ENCODE results near the genes MPG, HBQ1 and CAPN15.

GRCh38 chr16:77225-78349 lies at the start of gene MPG:
Gene MPG (plus strand): TSS chr16:78225.
- RAMPAGE, long total RNA: start-site peak on the plus strand at chr16:78217-78271, 115 and 643 reads in 2 replicates
- RRBS, 2 experiments: 1 to 2% methylated on average over 56 to 63 of the region's 97 CpGs
CAGE:
- cytosol, long polyA minus RNA: start-site peak on the plus strand at chr16:78228-78237, 292 reads
- cytosol, long polyA plus RNA: start-site peak on the plus strand at chr16:78221-78232, 432 and 736 reads in 2 replicates
- long polyA plus RNA: no peak
- nucleolus, long total RNA: start-site peak on the plus strand at chr16:78217-78237, 138 reads
- nucleus, long polyA plus RNA: start-site peak on the plus strand at chr16:78220-78232, 281 and 506 reads in 2 replicates
- nucleus, long total RNA: no peak

- RAMPAGE, long total RNA: no peak
- RRBS, 2 experiments: no CpG with 5 or more reads among the region's 18 CpGs
CAGE:
- cytosol, long polyA minus RNA: start-site peak on the plus strand at chr16:85777-85786, 28 reads
- cytosol, long polyA plus RNA: no peak
- long polyA plus RNA: no peak
- nucleolus, long total RNA: no peak
- nucleus, long polyA plus RNA: no peak
- nucleus, long total RNA: no peak
Measured at GRCh38 chr16:85428-85925, 7.5 kb downstream of the MPG start.

DNA sequence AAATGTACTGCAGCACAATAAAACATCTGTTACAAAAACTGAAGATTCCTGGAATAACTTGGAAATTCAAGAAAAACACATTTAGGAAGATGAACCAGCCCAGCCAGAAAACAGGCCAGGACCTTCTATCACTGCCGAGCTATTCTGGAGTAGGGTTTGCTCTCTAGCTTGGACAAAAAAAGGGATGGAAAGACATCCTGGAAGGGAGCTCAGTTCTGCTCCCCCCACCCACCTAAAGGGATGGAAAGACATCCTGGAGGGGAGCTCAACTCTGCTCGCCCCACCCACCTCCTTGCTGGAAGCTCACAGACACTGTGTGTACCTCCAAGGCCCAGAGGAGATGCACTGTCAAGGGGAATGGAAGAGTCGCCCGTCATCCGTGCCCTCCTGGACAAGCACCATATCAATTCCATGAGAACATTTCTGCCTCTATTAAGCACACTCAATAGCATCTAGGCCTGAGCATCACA lies 15.9 kb downstream of the NPRL3 start:
- RAMPAGE, long total RNA: no peak
- RRBS, 2 experiments: no CpG with 5 or more reads among the region's 5 CpGs
CAGE:
- cytosol, long polyA minus RNA: no peak
- cytosol, long polyA plus RNA: no peak
- long polyA plus RNA: no peak
- nucleolus, long total RNA: no peak
- nucleus, long polyA plus RNA: no peak
- nucleus, long total RNA: no peak

GRCh38 chr16:123888-124570 lies 14.4 kb downstream of the NPRL3 start:
- RAMPAGE, long total RNA: no peak
- RRBS, 2 experiments: no CpG with 5 or more reads among the region's 16 CpGs
CAGE:
- cytosol, long polyA minus RNA: no peak
- cytosol, long polyA plus RNA: no peak
- long polyA plus RNA: no peak
- nucleolus, long total RNA: no peak
- nucleus, long polyA plus RNA: no peak
- nucleus, long total RNA: no peak

- RAMPAGE, long total RNA: no peak
- RRBS, 2 experiments: 8 to 20% methylated on average over 32 of the region's 66 CpGs
CAGE:
- cytosol, long polyA minus RNA: no peak
- cytosol, long polyA plus RNA: no peak
- long polyA plus RNA: no peak
- nucleolus, long total RNA: no peak
- nucleus, long polyA plus RNA: no peak
- nucleus, long total RNA: no peak
Measured at GRCh38 chr16:180212-180815, at the start of gene HBQ1. Gene HBQ1 (plus strand): TSS chr16:180459.

DNA sequence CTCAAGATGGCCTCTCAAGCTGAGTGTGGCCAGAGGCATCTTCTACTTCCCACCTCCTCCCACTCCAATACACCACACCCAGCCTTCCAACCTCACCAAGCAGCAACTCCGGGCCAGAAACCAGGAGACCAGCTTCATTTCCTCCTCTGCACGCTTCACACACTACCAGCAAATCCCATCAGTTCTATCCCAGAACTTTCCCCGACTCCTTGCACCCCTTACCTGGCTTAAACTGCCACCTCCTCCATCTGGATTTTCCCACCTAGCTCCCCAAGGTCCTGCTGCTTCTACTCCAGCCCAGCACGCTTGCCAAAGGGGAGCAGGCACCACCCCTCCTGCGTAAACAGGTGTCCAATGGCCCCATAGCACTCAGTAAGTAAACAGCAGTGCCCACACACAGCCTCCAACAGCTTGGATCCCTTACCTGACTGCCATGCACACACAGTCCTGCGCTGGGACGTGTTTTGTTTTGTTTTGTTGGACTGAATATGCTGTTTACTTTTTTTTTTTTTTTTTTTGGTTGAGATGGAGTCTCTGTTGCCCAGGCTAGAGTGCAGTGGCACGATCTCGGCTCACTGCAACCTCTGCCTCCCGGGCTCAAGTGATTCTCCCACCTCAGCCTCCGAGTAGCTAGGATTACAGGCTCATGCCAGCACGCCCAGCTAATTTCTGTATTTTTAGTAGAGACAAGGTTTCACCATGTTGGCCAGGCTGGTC lies 11.9 kb downstream of the HBQ1 start:
- RAMPAGE, long total RNA: no peak
- RRBS, 2 experiments: no CpG with 5 or more reads among the region's 12 CpGs
CAGE:
- cytosol, long polyA minus RNA: no peak
- cytosol, long polyA plus RNA: no peak
- long polyA plus RNA: no peak
- nucleolus, long total RNA: no peak
- nucleus, long polyA plus RNA: no peak
- nucleus, long total RNA: no peak

- RAMPAGE, long total RNA: no peak
- RRBS, 2 experiments: no CpG with 5 or more reads among the region's 7 CpGs
CAGE:
- cytosol, long polyA minus RNA: start-site peak on the minus strand at chr16:227562-227569, 32 reads
- cytosol, long polyA plus RNA: no peak
- long polyA plus RNA: no peak
- nucleolus, long total RNA: no peak
- nucleus, long polyA plus RNA: no peak
- nucleus, long total RNA: no peak
Measured at GRCh38 chr16:227165-227863, 1.9 kb downstream of the LUC7L start.

- RAMPAGE, long total RNA: no peak
- RRBS, 2 experiments: 60 to 81% methylated on average over 4 to 7 of the region's 25 CpGs
CAGE:
- cytosol, long polyA minus RNA: no peak
- cytosol, long polyA plus RNA: no peak
- long polyA plus RNA: no peak
- nucleolus, long total RNA: no peak
- nucleus, long polyA plus RNA: no peak
- nucleus, long total RNA: no peak
Measured at GRCh38 chr16:284959-285497, 2.1 kb downstream of the PDIA2 start.

DNA sequence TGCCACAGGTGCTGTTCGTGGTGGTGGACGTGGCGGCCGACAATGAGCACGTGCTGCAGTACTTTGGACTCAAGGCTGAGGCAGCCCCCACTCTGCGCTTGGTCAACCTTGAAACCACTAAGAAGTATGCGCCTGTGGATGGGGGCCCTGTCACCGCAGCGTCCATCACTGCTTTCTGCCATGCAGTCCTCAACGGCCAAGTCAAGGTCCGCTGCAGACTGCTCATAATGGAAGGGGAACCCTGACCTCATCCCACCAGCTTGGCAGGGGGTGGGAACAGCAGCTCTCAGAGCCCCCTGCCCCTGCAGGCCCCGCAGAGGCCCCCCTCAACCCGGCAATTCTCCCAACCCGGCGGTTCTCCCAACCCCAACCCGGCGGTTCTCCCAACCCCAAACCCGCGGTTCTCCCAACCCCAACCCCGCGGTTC lies 2.5 kb downstream of the PDIA2 start:
- RAMPAGE, long total RNA: no peak
- RRBS, 2 experiments: no CpG with 5 or more reads among the region's 21 CpGs
CAGE:
- cytosol, long polyA minus RNA: no peak
- cytosol, long polyA plus RNA: no peak
- long polyA plus RNA: no peak
- nucleolus, long total RNA: no peak
- nucleus, long polyA plus RNA: no peak
- nucleus, long total RNA: no peak

DNA sequence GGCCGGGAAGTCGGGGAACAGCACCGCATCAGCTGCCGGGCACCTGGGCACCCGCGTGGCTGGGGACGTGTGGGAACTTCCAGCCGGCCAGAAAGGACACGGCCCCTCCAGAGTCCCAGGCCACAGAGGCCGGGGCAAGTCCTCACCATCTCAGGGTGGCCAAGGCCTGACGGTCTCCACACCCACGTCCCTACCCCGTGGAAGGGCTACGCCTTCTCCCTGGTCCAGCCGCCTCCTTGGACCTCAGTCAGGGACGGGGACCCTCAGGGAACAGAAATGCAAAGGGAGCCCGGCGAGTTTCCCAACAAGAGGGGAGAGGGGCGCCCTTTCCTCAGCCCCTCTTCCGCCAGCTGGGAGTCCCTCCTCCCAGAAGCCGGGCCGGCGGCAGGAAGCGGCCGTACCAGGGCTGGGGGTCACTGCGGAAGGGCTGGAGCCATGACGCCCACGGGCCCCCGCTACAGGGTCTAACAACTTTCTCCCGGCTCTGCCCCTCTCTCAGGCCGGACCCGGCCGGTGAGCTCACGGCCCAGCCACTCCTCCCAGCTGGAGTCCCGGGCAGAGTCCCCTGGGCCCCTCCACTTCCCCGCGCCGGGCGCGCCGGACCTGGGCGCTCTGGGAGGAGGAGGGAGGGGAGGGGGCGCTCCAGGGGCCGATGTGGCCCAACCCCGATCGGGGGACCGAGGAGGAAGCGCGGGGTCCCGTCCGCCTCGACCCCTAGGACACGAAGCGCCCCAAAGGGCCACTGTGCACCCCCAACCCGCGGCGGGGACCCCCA lies 775 bp downstream of the PGAP6 start:
- RAMPAGE, long total RNA: no peak
- RRBS, 2 experiments: 6% methylated on average over 13 to 20 of the region's 57 CpGs
CAGE:
- cytosol, long polyA minus RNA: no peak
- cytosol, long polyA plus RNA: no peak
- long polyA plus RNA: no peak
- nucleolus, long total RNA: no peak
- nucleus, long polyA plus RNA: no peak
- nucleus, long total RNA: no peak

GRCh38 chr16:411172-412309 lies 9.9 kb downstream of the DECR2 start:
- RAMPAGE, long total RNA: no peak
- RRBS, 2 experiments: 77 to 80% methylated on average over 5 to 8 of the region's 41 CpGs
CAGE:
- cytosol, long polyA minus RNA: no peak
- cytosol, long polyA plus RNA: no peak
- long polyA plus RNA: no peak
- nucleolus, long total RNA: no peak
- nucleus, long polyA plus RNA: no peak
- nucleus, long total RNA: no peak

GRCh38 chr16:426102-426306 lies 555 bp downstream of the RAB11FIP3 start:
- RAMPAGE, long total RNA: no peak
- RRBS, 2 experiments: 1% methylated on average over 21 of the region's 33 CpGs
CAGE:
- cytosol, long polyA minus RNA: no peak
- cytosol, long polyA plus RNA: no peak
- long polyA plus RNA: no peak
- nucleolus, long total RNA: no peak
- nucleus, long polyA plus RNA: no peak
- nucleus, long total RNA: no peak

DNA sequence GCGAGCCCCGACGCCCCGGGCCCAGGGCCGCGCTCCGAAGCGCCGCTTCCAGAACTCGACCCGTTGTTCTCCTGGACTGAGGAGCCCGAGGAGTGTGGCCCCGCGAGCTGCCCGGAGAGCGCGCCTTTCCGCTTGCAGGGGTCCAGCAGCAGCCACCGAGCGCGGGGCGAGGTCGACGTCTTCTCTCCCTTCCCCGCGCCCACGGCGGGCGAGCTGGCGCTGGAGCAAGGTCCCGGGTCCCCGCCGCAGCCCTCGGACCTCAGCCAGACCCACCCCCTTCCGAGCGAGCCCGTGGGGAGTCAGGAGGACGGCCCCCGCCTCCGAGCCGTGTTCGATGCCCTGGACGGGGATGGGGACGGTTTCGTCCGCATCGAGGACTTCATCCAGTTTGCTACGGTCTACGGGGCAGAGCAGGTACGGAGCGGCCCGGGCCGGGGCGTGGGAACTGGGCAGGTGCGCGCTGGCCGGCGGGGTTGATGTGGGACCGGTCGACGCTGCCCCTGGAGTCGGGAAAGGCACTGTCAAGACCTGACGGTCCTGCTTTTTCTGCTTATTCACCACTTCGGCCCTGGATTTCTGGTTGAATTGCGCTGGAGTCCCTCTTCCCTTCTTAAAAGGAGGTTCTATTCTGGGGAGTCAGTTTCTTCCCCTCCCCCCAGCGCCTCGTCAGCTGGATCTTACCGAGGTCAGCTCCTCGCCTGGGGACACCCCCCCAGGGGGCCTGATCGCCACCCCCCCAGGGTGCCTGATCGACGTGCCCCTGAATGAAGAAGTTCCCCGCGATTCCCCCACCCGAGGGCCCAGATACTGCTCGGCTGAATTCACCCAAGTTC lies 1.1 kb downstream of the RAB11FIP3 start:
- RAMPAGE, long total RNA: no peak
- RRBS, 2 experiments: under 1 to 1% methylated on average over 13 of the region's 76 CpGs
CAGE:
- cytosol, long polyA minus RNA: no peak
- cytosol, long polyA plus RNA: no peak
- long polyA plus RNA: no peak
- nucleolus, long total RNA: no peak
- nucleus, long polyA plus RNA: no peak
- nucleus, long total RNA: no peak

DNA sequence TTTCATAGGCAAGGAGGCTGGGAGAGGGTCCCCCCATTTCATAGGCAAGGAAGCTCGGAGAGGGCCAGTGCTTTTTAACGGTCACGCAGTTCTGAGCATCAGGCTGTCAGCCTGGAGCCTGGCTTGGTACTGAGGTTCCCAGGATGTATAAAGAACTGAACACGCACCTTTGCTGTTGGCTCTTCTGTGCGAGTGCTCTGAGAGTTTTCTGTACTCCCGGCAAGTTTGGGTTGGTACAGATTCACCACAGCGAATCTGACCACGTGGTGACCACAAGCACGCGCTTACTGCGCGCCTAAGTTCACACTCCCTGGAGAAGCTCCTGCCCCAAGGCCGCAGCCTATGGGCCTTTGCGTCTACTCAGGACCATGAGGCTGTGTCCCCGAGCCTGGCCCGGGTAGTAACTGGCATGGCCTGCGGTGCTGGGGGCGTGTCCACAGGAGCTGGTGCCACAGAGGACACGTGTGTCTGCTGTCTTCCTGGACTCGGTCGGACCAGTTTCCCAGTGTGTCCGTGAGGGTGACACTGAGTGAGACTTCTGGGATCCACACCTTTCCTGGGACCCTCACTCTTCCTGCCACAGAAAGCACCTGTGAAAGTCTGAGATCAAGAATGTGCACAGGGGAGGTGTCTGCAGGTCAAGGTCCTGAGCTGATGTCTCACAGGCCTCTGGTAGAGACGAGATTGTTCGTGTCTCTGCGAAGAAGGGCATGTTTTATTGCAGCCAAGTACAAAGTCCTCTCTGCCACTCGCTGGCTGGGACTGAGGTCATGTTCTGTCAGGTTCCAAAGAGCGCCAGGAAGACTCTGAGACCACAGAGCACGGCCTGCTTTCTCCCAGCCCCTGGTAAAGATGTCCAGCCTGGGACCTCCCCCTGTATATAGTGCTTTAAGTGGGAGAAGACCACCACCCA lies 25.3 kb upstream of the CAPN15 start:
- RAMPAGE, long total RNA: no peak
- RRBS, 2 experiments: no CpG with 5 or more reads among the region's 28 CpGs
CAGE:
- cytosol, long polyA minus RNA: no peak
- cytosol, long polyA plus RNA: no peak
- long polyA plus RNA: no peak
- nucleolus, long total RNA: no peak
- nucleus, long polyA plus RNA: no peak
- nucleus, long total RNA: no peak

DNA sequence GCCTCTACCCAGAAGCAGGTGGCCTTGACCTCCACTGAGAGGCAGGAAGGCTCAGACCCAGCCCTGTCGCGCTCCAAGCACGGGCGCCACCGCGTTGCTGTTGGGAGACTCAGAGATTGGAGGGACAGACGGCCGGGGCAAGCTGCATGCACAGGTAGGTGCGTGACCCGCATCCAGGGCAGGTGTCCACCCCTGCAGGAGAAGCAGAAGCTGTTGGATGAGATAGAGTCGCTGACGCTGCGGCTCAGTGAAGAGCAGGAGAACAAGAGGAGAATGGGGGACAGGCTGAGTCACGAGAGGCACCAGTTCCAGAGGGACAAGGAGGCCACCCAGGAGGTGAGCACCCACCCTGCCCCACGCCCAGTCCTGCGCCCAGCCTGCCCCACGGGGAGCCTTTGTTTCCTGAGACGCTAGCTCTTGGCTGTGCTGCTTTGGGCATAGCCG lies 7.9 kb upstream of the CAPN15 start:
- RAMPAGE, long total RNA: no peak
- RRBS, 2 experiments: no CpG with 5 or more reads among the region's 19 CpGs
CAGE:
- cytosol, long polyA minus RNA: no peak
- cytosol, long polyA plus RNA: no peak
- long polyA plus RNA: no peak
- nucleolus, long total RNA: no peak
- nucleus, long polyA plus RNA: no peak
- nucleus, long total RNA: no peak

- RAMPAGE, long total RNA: no peak
- RRBS, 2 experiments: no CpG with 5 or more reads among the region's 27 CpGs
CAGE:
- cytosol, long polyA minus RNA: no peak
- cytosol, long polyA plus RNA: no peak
- long polyA plus RNA: no peak
- nucleolus, long total RNA: no peak
- nucleus, long polyA plus RNA: no peak
- nucleus, long total RNA: no peak
Measured at GRCh38 chr16:521563-522291, 5.8 kb upstream of the CAPN15 start.

DNA sequence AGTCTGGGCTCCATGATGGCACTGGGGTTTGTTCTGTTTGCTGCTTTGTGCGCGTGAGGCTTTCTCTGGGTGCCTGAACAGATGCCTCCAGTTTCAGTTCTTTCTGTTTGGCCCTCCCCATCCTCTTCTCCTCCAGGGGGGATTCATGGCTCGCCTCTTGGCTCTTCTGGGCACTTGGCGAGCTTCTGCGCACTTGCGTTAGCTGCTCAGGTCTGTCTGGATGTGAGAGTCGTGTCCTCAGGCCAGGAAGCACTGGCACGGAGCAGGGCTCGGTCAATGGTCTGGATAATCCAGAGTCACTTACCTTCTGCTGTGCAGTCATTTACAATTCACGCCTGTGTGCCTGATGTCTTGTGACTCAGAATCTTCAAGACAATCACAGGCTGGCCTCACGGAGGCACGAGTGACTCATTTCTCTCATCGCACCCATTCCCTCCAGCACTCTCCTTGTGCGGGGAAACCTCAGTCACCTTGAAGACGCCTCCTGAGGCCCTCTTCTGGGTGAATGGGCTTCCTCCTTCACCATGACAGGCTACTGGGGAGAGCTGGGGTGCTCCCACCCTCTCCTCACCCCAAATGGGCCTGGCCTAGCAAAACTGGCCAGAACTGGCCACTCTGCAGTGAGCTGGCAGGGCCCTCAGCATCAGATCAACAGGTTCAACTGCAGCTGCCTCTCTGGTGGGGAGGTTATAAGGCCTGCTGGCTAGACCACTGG lies 2.0 kb upstream of the CAPN15 start:
- RAMPAGE, long total RNA: no peak
- RRBS, 2 experiments: no CpG with 5 or more reads among the region's 15 CpGs
CAGE:
- cytosol, long polyA minus RNA: no peak
- cytosol, long polyA plus RNA: no peak
- long polyA plus RNA: no peak
- nucleolus, long total RNA: no peak
- nucleus, long polyA plus RNA: no peak
- nucleus, long total RNA: no peak

DNA sequence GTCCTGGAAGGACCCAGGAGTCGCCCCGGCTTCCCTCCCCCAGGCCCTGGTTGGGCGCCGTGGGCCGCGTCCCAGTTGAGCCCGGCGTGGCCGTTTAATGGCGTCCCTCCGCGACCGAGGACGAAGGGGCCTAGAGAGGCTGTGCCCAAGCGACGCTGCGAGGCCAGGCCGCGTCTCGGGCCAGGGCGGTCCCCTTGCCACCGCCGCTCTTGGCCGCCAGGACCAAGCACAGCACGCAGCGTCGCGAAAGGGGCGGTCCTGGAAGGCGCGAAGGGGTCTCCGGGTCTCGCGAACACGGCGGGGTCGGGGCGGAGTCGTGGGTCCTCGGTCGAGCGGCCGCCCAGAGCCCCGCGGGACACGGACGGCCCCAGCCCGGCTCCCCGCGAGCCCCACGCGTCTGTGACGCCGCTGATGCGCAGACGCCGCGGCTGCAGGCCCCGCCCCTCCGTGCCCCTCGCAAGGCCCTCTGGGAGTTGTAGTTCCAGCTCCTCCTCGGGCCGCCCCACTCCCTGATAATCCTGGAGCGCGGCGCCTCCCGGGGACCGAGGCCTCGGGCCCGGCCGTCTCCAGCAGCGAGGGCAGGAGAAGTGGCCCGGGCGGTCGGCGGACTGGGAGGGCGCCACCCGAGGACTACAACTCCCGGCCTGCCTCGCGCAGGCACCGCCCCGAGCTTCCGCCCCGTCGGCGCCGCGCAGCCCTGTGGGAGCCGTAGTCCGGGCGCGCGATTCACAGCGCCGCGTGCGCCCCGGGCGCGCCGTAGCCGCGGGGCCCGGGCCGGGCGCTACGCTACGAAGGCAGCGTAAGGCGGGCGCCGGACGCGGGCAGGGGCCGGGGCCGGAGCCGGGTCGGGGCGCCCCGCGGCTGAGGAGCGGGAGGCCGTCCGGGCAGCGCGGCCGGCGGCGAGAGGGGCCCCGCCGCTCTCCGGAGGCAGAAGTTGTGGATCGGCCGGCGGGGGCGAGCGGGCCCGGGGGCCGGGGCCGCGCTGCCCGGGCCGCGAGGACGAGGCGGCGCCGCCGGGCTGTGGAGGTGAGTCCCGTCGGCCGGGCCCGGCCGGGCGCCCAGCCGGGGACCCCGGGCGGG lies at the start of gene CAPN15:
Gene CAPN15, plus strand, starts transcription at position 709 of the 1,080 bp plus-strand sequence.
- RAMPAGE, long total RNA: no peak
- RRBS, 2 experiments: 1% methylated on average over 45 to 52 of the region's 159 CpGs
CAGE:
- cytosol, long polyA minus RNA: no peak
- cytosol, long polyA plus RNA: no peak
- long polyA plus RNA: no peak
- nucleolus, long total RNA: start-site peak on the plus strand centred at position 837 of the sequence, 70 bp wide, 13 reads
- nucleus, long polyA plus RNA: no peak
- nucleus, long total RNA: no peak

DNA sequence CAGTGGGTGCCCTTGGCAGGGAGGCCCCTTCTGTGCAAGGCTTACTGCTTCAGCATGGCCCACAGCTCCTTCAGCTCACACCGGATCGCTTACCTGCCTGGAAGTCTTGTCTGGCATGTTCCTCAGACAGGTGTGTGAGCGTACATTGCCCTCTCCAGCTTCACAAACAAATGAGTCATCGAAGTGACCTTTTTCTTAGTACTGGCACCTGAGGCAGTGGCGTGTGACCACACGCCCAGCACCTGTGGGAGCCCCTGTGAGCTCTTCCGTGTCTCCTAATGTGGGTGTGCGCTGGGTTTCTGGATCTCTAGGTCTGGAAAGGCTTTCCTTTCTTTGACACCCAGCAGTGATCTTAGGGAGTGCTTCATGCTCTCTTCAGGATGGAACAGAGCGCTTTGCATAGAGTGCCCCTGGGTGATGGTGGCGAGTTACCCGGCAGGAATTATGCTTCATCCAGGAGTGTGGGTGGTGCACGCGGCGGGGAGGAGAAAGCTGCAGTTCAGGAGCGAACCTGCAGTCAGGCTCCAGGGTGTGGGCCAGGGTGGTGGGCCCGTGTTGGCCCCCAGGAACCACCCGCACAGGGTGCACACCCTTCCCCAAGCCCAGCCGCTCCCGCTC lies 3.7 kb downstream of the RAB40C start:
- RAMPAGE, long total RNA: no peak
- RRBS, 2 experiments: no CpG with 5 or more reads among the region's 19 CpGs
CAGE:
- cytosol, long polyA minus RNA: no peak
- cytosol, long polyA plus RNA: no peak
- long polyA plus RNA: no peak
- nucleolus, long total RNA: no peak
- nucleus, long polyA plus RNA: no peak
- nucleus, long total RNA: no peak

DNA sequence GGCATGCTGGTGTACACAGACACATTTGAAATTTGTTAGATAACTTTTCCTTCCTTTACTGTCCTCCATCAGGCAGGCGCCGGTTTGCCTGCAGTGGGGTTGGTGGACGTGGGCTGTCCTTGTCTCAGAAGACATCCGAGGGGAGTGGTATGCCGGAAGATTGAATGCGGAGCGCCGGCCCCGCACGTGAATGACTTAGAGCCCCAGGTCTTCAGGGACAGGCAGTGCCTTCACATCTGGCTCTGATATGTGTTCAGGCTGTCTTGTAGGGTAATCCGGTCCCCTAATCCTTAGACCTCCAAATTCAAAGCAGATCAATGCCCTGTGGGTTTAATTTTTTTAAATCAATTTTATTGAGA lies 13.4 kb downstream of the RAB40C start:
- RAMPAGE, long total RNA: no peak
- RRBS, 2 experiments: 78 to 90% methylated on average over 4 to 8 of the region's 11 CpGs
CAGE:
- cytosol, long polyA minus RNA: no peak
- cytosol, long polyA plus RNA: no peak
- long polyA plus RNA: no peak
- nucleolus, long total RNA: no peak
- nucleus, long polyA plus RNA: no peak
- nucleus, long total RNA: no peak